Karpas-422 (cell line): ENCODE measurements around the gene EIF2AK3.

DNA sequence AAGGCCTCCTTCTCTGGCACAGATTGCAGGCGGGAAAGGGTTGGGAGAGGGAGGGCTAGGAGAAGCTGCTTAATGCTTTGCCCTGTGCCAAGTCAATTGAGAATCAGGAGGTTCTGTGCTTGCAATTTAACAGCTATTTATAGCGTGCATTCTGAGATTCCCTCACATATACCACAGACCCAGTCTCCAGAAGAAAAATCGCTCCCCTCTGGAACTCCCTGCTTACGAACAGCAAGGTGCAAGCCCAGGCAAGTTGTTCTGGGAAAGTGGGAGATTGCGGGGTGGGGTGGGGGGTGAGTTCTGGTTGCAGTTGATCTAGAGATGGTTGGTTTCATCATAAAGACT is 56.9 kb downstream of the REEP1 start:
- PRO-cap = no peak
- RAMPAGE, long total RNA = no peak

GRCh38 chr2:86489251-86489624 is 48.1 kb downstream of the KDM3A start:
- PRO-cap = no peak
- RAMPAGE, long total RNA = no peak

DNA sequence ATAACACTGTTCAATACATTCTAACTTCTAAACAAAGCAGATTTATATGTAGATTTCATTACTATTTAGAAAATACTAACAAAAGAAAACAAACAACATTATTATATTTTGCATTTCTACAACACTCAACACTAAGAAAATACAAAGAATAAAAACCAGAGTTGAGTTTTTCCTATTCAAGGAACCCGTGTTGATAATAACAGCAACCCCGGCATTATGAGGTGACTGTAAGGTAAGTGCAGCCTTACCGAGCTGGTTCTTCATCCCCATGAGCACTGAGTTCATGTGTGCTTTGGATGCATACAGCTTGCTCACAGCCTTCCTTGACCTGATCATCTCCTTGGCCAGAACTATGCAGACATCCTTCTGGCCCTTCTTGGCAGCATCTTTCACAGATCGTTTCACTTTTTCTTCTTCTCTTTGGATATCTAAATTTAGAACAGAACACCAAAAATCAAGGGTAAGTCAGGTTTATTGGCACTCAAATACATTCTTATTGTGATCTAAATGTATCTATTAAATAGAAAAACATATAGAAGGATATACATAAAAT is 34.2 kb downstream of the CHMP3 start:
- PRO-cap = no peak
- RAMPAGE, long total RNA = no peak

GRCh38 chr2:86792829-86793584 is 2.3 kb upstream of the CD8A start:
- PRO-cap = no peak
- RAMPAGE, long total RNA = no peak

DNA sequence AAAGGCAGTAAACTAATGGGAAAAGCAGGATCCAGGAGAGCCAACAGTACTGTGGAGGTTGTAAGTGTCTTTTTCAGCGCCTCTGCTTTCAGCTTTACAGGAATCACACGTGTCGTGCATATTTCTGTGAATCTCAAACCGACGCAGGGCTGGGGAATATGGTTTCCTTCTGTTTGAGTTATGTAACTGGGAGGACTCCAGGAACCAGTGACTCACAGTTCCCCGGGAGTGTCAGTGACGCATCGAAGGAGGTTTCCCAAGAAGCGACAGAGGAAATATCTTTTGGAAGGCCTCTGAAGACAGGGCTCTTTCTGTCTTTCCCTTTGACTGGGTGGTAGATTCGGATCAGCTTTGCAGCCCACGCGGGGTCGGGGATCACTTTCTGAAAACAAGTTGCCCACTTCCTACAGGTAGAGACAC is 24.4 kb downstream of the CD8B start:
- PRO-cap = no peak
- RAMPAGE, long total RNA = no peak

- PRO-cap = no peak
- RAMPAGE, long total RNA = no peak
Observed at GRCh38 chr2:86855900-86856302, 5.8 kb downstream of the CD8B start.

GRCh38 chr2:87466414-87467002 is 281.4 kb upstream of the PLGLB2 start:
- PRO-cap = no peak
- RAMPAGE, long total RNA = no peak

DNA sequence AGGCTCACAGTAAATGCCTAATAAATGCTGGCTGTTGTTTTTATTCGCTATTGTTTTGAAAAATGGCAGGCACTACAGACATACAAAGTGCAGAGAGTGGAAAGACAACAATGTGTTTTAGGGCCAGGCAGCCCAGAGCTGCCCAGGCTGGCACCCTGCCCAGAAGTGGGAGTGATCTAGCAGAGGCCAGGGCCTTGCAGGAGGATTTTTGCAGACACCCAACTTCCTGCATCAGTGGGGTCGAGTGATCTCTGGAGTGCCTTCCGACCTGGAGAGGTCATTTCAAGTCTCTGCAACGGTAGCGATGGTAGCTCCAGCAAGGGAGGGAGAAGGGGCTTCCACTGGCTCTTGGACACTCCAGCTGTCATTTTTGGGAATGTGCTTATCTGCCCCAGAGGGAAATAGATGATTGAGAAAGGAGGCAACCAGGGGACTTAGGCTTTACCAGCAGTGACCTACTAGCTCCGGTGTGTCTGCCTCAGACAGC is 154.1 kb upstream of the PLGLB2 start:
- PRO-cap = no peak
- RAMPAGE, long total RNA = no peak

DNA sequence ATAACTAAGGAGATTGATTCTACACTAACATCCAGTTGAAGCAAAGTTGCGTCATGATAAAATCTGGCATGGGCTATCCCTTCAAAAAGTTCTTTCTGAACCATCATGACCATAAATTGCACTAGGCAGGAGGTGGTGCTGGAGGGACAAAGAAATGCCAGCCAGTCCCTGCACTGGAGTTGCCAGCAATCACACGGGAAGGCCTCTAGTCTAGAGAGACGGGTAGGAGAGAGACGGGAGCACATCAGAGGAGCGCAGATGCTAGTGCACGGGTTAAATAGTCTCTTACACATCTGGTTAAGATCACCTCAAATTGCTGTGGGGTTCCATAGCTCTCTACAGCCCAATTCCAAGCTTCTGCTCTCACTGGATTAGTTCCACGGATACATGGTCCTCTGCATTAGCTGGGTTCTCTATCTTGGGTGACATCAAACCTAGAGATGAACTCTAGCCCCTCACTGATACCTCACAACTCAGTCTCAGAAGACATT is 111.1 kb upstream of the PLGLB2 start:
- PRO-cap = no peak
- RAMPAGE, long total RNA = no peak

DNA sequence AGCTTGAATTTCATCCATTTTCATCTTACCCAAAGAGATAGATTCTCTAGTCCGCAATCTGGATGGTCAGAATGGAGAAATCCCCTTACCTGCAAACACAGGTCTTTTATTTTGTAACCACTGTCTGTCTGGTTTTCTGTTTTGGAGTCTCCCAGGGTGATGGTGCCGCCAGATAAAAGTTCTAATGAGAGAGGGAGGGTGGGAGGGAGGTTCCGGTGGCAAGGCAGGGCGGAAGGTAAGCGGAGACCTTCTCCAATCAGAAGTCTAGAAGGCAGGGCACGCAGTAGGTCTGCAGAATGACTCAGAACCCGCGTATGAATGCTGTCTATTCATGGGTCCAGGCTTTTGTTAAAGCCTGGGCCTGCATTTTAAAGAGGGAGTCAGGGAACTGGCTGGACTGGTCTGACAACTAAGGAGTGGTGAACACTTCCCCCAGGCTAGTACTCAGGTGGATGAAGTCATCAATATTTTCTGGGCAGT is 85.6 kb upstream of the PLGLB2 start:
- PRO-cap = no peak
- RAMPAGE, long total RNA = no peak

- PRO-cap = no peak
- RAMPAGE, long total RNA = no peak
Observed at GRCh38 chr2:87754707-87755094, 6.8 kb downstream of the PLGLB2 start.

- PRO-cap = no peak
- RAMPAGE, long total RNA = no peak
Observed at GRCh38 chr2:88054743-88055045, 889 bp downstream of the KRCC1 start.

- PRO-cap = no peak
- RAMPAGE, long total RNA = no peak
Observed at GRCh38 chr2:88593294-88593493, 34.1 kb downstream of the EIF2AK3 start.

DNA sequence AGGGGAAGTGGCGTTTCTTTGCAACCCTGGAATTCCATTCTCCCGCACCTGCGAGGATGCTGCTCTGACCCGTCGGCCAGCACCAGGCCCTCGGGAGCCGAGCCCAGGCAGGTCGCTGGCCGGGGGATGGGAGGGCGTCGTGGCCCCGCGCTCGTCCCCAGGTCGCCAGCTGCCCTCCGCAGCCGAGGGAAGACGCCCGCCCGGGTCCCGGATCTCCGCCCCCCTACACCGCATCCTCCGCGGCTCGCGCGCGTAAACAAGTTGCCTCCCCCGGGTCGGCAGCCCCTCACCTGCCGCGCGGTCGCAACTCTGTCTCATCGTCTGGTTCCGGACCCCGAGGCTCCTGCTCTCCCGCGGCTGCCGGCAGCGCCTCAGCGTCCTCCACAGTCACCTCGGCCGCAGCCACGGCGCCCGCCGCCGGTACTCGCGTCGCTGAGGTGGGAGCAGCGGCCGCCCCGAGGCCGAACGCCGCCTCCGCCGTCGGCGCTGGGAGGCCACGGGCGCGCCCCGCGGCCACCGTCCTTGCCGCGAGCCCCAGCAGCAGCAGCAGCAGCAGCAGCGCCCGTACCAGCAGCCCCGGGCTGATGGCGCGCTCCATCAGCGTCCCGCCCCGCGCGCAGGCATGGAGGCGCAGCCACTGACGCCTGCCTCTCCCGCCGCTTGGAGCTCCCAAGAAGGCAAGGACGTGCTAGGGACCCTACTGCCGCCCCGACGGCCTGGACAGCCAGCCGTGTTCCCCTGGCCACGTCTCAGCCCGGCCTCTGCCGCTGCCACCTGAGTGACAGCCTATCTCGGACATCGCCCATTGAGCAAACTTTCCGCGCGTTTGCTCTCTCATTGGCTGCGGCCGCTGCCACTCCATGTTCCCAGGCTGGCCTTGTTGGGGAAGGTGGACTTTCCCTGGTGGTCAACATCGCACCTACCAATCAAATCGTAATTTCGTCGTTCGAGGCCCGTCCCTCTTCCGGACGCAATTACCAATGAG is at the start of gene EIF2AK3:
Gene EIF2AK3, minus strand, starts transcription at position 788 of the 985 bp plus-strand sequence.
- PRO-cap = no peak
- RAMPAGE, long total RNA = no peak

DNA sequence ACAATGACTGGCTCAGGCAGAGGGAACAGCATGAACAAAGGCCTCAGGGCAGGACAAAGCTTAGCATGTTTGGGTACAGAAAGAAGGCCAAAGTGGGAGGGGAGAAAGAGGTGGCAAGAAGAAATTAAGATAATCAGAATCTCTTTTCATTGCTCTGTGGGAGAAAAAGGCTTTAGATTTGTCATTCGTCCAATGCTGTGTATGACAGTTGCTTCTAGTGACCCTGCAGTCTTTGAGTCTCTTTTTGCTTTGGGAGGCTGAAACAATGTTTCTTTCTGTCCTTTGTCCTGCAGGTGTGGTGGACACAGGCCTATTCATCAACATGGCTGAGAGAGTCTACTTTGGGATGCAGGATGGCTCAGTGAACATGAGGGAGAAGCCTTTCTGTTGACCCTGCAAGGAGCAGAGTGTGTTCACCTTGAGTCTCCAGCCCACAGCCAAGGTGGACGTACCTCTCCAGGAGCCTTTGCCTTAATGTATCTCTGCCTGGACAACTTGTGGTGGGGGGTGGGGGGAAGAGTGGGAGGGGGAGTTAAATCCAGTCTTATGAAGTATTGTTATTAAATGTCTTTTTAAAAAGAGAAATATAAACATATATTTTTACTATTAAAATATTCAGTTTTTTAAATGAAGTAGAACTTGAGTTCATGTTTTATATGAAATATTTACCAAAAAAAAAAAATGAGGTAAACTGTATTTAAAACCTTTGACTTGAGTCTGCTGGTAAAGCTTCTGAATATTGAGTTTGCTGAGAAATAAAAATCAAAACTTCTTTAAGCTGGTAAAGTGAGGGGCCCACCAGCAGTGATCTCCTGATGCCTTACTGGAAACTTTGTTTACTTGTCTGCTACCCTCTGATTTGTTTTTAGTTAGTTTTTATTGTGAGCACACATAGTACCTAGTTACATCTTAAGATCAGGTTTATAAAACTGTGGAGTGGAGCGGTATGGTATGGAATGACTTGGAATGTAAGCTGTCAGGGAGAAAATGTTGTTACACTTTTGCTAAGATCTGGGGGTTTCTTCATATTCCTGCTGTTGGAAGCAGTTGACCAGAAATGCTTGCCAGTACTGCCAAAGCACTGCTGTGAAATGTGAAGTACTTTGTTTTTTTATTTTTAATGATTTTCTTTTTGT is 58.6 kb downstream of the RPIA start:
- PRO-cap = no peak
- RAMPAGE, long total RNA = no peak

DNA sequence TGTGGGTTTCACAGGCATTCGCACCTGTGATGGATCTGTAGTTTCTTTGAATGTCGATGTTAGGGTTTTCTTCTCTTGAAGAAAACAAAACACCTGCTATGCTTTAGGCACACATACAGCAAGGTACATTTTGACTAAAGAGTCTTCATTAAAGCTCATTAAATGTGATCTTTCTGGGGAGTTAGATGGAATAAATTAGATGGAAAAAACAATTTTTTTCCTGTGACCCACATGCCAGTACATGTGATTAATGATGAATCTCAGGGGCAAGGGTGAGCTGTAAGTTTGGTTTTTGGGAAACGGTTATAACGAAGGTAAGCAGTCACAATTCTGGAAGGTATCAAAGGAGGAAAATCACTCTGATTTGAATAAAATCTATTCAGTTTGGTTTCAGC is 60.5 kb downstream of the RPIA start:
- PRO-cap = no peak
- RAMPAGE, long total RNA = no peak

DNA sequence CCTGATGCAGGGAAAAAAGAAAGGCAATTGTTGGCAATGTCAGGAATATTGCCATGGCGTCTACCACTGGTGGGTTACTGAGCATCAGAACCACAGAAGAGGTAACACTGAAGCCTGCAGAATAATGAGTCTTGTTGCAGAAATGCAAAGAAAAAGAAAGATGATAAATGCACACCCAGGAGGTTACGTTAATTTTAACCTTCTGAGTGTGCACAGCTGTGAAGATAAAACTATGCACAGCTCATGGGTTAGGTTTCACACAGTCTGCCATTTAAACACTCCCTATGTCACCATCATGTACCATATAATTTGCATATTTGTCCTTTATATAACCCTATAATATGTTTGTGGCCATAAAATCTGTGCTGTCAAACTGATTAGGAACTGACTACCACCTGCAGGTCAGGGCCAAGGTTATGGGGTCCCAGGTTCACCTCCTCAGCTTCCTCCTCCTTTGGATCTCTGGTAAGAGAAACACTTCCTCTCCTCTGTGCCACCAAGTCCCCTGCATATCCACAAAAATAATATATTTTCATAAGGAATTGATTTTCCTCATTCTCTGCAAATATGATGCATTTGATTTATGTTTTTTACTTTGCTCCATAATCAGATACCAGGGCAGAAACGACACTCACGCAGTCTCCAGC is 205.5 kb downstream of the RPIA start:
- PRO-cap = no peak
- RAMPAGE, long total RNA = no peak

DNA sequence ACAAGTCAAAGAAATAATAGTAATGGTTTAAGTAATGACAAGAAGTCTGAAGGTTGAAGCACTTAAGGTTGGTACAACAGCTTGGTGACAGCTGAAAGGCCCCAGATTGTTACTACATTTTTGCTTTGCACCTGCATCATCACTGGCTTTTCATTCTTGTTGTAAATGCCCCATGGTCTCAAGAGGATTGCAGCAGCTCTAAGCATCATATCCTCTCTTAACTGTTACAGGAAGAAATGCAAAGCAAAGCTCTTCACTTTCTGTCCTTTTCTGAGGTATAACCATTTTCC is 461.0 kb downstream of the RPIA start:
- PRO-cap = no peak
- RAMPAGE, long total RNA = no peak

- PRO-cap = unidirectional peak, minus-strand start at chr2:89234941
- RAMPAGE, long total RNA = no peak
Observed at GRCh38 chr2:89234654-89235193, 543.3 kb downstream of the RPIA start.

GRCh38 chr2:89834999-89835637 is 1143.6 kb downstream of the RPIA start:
- PRO-cap = no peak
- RAMPAGE, long total RNA = no peak